Foreskin fibroblast (primary cell): ENCODE results near the genes TRAPPC5, EVI5L and MARCHF2.

DNA sequence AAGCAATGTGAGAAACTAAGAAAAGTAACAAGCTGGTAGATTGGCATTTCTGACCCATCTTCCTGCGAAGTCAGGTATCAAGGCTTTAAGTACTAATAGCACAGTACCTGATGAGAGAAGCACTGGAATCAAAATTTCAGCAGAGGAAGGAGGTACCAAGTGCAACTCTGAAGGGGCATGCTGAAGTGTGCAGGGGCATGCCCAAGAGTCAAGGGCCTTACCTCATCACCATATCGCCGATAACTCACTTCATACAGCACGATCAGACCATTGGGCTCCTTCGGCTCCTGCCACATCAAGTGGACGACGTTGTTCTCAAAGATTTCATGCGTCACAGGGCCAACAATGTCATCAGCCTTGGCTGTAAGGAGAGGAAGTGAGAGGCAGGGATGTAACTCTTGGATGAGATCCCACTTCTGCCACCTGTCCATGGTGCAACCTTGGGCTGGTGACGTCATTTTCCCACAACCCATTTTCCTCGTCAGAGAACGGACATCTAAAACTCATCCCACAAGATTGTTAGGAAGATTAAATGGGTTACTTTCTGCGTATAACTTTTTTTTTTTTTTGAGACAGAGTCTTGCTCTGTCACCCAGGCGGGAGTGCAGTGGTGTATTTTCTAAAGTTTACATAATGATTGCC lies 72.1 kb downstream of the ZNF557 start:
- RRBS: no CpG with 5 or more reads among the region's 13 CpGs

DNA sequence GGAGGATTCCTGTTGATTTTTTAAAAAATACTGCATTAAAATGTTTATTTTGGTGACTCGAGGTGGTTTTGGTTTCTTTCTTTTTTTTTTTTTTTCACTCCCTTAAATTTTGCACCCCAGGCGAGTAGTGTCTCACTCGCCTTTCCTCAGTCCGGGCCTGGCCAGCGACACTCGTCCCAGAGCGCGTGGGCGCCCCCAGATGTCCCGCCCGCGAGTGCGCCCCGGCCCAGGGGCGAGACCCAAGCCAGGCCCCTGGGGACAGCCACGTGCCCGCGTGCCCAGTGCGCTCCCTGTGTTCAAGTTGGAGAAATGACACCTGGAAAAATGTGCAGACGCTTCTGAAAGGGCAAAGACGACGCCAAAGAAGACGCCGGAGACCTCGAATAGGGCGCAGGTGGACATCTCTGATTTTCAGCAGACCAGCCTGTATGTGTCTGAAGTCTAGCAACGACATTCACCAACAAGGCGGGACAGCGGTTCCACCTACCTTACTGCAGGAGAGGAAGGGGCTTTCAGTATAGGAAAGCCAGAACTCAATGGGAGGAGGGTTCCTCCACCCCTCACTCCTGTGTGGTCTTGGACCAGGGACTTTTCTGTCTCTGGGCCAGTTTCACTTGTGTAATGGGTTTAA lies 608 bp upstream of the INSR start:
- RRBS: 2% methylated on average over 11 of the region's 29 CpGs

- RRBS: no CpG with 5 or more reads among the region's 4 CpGs
Measured at GRCh38 chr19:7357129-7357595, 8.4 kb downstream of the ARHGEF18 start.

DNA sequence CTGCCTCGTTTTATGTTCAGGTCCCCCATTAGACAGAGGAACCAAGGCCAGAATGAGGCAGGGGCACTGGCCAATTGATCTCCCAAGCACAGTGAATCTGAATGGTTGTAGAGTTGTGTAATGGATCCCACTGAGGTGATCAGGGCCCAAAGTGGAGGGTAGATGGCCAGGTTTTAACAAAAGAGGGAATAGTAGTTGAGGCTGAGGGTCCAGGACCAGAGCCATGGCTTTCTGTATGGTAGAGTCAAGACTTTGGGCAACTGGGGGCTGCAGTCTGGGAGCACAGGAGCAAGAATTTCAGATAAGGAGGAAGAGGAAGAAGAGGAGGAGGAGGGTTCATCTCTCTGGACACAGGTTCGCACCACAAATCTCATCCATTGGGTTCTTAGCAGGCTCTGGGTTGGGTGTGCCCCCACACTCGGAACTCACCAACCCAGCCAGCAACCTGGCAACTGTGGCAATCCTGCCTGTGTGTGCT lies 18.0 kb downstream of the PNPLA6 start:
- RRBS: no CpG with 5 or more reads among the region's 3 CpGs

DNA sequence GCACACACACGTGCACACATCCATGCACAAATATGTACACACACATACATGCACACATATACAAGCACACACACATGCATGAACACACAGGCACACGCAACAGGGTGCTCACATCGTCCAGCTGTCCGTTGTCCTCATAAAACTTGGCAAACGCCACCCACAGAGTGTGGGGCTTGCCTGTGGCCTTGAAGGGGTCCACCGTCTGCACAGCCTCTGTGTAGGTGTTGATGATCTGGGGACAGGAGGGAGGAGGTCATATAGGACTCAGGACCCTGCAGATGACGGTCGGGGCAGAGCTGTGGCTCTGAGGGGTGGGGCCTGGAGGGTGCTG lies 6.3 kb downstream of the XAB2 start:
- RRBS: no CpG with 5 or more reads among the region's 8 CpGs

DNA sequence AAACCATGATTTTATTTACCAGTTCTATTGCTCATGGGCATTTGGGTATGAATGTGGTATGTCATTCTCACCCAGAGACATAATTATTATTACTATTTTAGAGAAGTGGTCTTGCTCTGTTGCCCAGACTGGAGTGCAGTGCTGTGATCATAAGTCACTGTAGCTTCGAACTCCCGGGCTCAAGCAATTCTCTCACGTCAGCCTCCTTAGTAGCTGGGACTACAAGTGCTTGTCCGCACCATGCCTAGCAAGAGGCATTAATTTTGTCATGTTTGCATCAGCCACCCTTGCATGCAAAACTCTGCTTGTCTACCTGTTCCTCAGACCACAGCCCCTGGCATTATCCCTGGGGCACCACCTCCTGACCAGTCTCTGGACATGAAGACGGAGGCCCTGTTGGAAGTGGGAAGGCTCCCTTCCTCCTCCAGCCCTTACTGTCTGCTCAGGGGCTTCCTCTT lies 298 bp upstream of the RETN start:
- RRBS: no CpG with 5 or more reads among the region's 5 CpGs

GRCh38 chr19:7677646-7678740 lies 1.1 kb downstream of the MCEMP1 start:
- RRBS: 50% methylated on average over 1 of the region's 22 CpGs

DNA sequence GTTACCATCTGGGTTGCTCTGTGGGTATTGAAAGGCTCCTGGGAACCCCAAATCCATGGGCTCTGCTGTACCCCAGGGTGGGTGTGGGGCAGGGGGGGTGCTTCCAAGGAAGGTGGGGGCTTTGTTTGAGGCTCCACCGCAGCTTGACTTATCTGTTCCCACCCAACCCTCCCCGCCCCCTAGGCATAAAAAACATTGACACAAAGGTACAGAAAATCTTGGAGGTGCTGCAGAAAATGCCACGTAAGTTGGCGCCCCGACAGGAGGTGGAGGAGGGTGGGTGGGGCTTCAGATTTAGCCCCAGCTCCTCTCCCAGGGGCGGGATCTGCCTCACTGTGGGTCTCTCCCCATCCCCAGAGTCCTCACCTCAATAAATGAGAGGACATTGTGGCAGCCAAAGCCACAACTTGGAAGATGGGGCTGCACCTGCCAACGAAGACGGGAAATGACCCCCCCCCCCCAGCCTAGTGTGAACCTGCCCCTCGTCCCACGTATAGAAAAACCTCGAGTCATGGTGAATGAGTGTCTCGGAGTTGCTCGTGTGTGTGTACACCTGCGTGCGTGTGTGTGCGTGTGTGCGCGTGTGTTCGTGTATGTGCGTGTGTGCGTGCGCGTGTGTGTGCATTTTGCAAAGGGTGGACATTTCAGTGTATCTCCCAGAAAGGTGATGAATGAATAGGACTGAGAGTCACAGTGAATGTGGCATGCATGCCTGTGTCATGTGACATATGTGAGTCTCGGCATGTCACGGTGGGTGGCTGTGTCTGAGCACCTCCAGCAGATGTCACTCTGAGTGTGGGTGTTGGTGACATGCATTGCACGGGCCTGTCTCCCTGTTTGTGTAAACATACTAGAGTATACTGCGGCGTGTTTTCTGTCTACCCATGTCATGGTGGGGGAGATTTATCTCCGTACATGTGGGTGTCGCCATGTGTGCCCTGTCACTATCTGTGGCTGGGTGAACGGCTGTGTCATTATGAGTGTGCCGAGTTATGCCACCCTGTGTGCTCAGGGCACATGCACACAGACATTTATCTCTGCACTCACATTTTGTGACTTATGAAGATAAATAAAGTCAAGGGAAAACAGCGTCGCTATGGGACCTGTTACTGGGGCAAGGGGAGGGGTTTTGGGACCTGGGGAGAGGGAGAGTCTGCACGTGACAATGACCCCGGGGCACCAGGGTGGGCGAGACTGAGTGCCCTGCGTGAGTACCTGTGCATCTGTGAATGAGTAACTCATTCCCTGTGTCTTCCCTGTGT lies 1.5 kb upstream of the TRAPPC5 start:
- RRBS: no CpG with 5 or more reads among the region's 38 CpGs

GRCh38 chr19:7680552-7681330 lies at the start of gene TRAPPC5:
TSS of gene TRAPPC5 (plus strand) at chr19:7680833.
- RRBS: under 1% methylated on average over 8 of the region's 79 CpGs

DNA sequence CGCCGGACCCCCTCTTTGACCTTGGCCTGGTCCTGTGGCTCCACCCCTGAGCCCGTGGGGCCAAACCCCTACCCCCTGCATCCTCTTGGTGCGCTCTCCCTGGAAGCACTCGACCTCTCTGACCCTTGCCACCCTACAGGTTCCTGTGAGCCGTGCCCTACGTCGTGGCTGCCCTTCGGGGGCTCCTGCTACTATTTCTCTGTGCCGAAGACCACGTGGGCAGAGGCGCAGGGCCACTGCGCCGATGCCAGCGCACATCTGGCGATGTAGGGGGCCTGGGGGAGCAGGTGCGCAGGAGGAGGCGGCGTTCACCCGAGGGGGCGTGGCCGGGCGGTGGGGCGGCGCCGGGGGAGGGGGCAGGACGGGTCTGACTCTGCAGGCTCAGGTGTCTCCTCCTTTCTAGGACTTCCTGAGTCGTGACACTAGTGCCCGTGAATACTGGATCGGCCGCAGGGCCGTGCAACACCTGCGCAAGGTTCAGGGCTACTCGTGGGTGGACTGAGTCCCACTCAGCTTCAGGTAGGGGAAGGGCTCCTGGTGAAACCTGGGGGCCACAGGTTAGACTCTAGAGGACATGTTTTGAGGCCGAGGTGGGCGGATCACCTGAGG lies 26.4 kb downstream of the CLEC4M start:
- RRBS: 2% methylated on average over 2 of the region's 36 CpGs

GRCh38 chr19:7829419-7830464 lies at the start of gene EVI5L:
TSS of gene EVI5L (plus strand) at chr19:7830218.
- RRBS: 2% methylated on average over 14 of the region's 86 CpGs

GRCh38 chr19:8001570-8002822 lies 3.4 kb downstream of the ELAVL1 start:
- RRBS: 4% methylated on average over 5 of the region's 31 CpGs

DNA sequence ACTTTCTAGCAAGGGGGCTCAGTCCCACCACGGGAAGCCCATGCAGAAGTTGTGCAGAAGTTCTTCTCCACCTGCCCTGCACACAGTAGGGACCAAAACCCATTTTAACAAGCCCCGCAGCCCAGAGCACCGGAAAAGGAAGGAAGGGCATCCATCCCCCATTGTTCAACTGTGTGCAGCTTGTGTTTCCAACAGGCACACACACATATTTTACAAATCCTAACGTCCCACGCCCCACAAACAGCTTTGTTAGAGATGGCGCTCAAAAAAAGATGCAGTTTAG lies 807 bp downstream of the ELAVL1 start:
- RRBS: no CpG with 5 or more reads among the region's 6 CpGs

GRCh38 chr19:8206387-8206987 lies 2.7 kb upstream of the CERS4 start:
- RRBS: no CpG with 5 or more reads among the region's 8 CpGs

DNA sequence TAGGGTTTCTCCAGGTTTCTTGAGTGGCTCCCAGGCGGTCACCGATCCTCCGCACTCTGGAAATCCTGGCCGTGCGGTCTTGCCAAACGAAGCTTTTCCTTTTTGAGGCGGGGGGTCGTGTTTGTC lies 991 bp downstream of the RPS28 start:
- RRBS: no CpG with 5 or more reads among the region's 8 CpGs

- RRBS: no CpG with 5 or more reads among the region's 10 CpGs
Measured at GRCh38 chr19:8324528-8324871, 3.2 kb downstream of the RPS28 start.

DNA sequence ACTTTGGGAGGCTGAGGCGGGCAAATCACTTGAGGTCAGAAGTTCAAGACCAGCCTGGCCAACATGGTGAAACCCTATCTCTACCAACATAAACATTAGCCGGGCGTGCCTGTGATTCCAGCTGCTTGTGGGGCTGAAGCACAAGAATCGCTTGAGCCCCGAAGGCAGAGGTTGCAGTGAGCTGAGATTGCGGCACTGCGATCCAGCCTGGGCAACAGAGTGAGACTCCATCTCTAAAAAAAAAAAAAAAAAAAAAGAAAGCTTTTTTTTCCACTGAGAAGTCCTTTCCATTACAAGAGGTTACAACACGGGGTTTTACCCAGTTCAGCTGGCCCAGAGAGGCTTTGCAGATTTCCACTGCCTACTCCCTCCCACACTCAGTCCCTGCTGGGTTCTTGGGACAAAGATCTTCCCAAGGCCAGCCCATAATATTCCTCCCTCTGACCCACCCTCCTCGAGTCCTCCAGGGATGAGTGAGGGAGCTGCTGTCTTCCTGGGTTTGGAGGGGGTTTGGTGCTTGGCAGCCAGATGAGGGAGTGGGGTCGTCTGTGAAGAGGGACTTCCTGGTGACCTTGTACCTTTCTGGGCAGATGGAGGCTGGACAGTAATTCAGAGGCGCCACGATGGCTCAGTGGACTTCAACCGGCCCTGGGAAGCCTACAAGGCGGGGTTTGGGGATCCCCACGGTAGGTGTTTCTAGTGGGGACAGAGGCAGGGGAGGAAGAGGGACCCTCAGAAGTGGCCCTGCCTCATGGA lies 6.7 kb downstream of the ANGPTL4 start:
- RRBS: no CpG with 5 or more reads among the region's 15 CpGs

- RRBS: no CpG with 5 or more reads among the region's 8 CpGs
Measured at GRCh38 chr19:8379375-8379790, 10.8 kb upstream of the RAB11B start.

DNA sequence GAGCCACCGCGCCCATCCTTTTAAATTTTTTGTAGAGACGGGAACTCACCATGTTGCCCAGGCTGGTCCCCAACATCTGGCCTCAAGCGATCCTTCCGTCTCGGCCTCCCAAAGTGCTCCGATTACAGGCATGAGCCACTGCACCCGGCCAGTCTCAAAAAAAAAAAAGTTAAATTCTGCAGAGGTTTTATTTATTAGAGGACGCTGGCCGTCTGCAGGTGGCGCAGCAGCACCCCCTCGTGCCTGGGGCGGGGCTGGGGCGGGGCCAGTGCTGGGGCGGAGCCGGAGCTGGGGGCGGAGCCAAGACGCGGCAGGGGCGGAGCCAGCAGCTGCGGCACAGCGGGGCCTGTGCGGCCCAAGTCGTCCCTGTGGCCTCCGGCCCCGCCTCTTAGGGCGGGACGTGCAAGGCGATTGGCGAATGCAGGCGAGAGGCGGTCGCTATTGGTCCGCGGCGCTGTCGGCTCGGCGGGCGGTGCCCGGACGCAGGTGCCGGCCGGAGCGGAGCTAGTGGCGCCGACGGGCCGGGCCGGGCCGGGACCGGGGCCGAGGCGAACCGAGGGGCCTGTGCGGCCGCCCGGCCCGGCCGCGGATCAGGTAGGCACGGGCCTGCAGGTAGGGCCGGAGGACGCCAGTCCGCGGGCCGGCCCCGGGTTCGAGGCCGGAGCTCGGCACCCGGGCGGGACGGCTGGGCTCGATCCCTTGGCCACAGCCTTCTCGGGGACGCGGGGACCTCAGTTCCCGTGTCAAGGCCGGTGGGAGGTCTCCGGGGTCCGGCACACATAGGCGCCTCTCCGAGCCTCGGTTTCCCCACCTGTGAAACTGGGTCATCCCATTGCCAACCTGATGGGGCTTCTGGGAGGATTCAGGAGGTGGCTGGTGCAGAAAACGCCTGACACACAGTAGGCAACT lies at the start of gene MARCHF2:
MARCHF2 (plus strand) TSS at position 479 of the 909 bp plus-strand sequence.
- RRBS: under 1% methylated on average over 35 of the region's 86 CpGs

GRCh38 chr19:8455242-8455875 lies 10.6 kb downstream of the HNRNPM start:
- RRBS: no CpG with 5 or more reads among the region's 7 CpGs